Measurements from ENCODE around the genes IRGM and GPX3.

- PRO-cap = unidirectional peak, plus-strand start at chr5:150154520; unidirectional peak, plus-strand start at chr5:150154659
These were observed 1.4 kb downstream of the PDGFRB start for GRCh38 chr5:150154073-150154808.

GRCh38 chr5:150154809-150155351 lies 765 bp downstream of the PDGFRB start:
- PRO-cap = no peak

- PRO-cap = no peak
These were observed 21.5 kb downstream of the SLC6A7 start for GRCh38 chr5:150211071-150212143.

GRCh38 chr5:150382409-150382834 lies 24.9 kb downstream of the TCOF1 start:
- PRO-cap = no peak

DNA sequence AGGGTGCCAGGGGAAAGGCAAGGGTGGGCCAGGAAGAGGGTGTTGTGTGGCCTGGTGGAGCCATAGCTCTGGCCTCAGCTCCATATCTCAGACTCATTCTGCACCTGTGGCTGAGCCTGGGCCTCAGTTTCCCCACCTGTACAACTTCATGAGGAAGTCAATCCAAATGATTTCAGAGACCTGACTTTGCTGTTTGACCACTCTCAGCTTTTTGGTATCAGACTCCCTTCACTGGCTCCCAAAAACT lies 20.6 kb downstream of the CD74 start:
- PRO-cap = no peak

- PRO-cap = no peak
These were observed 10.9 kb downstream of the CD74 start for GRCh38 chr5:150401649-150402307.

DNA sequence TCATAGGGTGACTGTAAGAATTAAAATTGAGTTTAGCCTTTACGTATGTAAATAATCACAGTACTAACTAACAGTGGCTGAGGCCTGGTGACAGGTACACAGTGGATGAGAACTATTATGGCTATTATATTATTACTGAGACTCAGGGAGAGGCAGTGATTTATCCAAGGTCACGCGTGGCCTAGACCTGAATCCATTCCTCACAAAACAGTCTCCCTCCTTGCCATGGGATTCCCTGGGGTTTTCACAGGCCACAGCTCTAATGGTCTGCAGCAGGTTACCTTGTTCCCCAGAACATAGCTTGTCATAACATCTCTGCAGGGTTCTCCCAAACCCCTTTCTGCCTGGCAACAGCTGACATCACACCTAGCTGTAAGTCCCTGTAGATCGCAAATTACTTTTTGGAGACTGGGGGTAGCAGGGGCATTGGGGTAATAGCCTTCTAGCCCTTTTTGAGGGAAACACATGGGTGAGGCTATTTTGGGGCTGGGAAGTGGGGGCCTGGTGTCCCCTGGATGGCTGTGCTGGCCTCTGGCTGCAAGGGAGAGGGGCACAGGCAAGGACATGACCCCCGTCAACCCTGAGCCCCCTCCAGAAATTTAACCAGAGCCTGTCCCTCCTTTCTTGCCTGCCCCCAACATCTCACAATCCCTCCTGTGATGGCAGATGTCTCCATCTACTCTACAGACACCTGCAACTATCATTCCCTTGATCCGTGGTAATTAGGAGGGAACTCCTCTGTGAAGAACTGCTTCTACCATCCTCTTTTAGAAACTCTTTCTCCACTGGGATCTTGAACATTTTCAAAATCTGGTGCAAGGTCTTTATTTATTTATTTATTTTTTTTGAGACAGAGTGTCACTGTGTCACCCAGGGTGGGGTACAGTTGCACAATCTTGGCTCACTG lies 1.3 kb downstream of the CD74 start:
- PRO-cap = bidirectional peak, plus-strand start at position 404 of the sequence, minus-strand start at position 306 of the sequence

GRCh38 chr5:150419579-150419903 lies 6.8 kb upstream of the CD74 start:
- PRO-cap = no peak

DNA sequence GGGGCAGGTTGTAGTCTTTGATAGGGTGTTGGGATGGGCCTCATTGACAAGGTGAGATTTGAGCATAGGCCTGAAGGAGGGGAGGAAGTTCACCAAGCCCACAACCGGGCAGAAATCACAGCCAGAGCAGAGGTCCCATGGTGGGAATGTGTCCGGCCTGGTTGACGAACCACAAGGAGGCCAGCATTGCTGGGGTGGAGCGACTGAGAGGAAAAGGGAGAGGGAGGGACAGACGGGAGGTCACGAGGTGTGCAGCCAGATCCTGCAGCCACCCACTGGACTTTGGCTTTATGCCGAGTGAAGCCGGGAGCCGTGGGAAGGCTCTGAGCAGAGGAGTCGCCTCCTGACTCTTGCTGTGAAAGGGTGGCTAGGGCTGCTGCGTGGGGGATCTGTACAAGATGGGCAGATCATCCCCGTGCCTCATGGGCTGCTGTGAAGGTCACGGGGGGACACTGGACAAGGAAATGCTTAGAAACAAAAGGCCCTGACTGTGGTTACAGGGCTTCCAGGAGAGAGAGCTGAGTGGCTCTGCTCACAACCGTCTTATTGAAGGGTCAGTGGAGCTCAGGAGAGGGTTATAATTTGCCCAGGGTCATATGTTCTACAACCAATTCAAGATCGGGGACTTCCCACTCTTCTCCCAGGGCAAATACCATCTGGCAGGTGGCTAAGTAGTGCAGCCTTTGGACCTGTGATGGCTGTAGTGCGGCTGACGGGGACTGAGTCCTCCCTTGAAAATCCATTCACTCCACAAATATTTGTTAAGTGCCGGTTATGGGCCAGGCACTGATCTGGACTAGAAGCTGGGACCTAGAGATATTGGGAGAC lies 15.6 kb upstream of the CD74 start:
- PRO-cap = bidirectional peak, plus-strand start at position 346 of the sequence, minus-strand start at position 173 of the sequence; unidirectional peak, minus-strand start at position 548 of the sequence

- PRO-cap = no peak
These were observed 15.8 kb upstream of the NDST1 start for GRCh38 chr5:150492094-150492526.

GRCh38 chr5:150506409-150506927 lies 1.5 kb upstream of the NDST1 start:
- PRO-cap = no peak

- PRO-cap = no peak
These were observed 25.2 kb downstream of the NDST1 start for GRCh38 chr5:150533156-150533567.

DNA sequence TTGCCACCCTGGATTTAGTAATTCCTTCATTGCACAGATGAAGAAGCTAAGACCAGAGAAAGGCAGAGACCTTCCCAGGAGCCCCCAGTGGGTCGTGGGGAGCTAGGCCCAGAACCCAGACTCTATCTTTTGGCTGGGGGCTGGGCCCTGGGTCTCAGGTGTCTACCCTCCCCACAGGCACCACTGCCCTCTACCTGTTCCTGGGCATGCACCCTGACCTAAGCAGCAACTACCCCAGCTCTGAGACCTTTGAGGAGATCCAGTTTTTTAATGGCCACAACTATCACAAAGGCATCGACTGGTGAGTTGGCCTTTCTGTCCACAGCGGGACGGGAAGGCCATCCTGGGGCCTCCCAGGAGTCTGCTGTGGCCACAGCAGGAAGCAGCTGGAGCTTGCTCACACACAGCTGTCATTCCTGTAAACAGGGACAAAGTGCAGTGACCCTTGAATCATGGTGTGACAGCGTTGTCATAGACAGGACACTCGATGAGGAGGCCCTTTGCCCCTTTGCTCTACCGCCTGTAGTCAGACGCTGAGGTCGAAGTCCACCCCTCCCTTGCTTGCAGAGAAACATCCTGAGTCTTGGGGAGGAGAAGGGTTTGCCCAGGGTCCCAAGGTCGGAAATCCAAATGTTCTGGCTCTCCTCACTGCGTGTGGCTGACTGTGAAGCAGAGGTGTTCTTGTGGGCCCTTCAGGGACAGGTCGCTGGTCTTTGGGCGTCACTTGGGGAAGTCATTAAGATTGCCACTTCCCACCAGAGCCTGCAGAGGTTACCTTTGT lies 34.9 kb downstream of the NDST1 start:
- PRO-cap = no peak

- PRO-cap = no peak
These were observed 59.5 kb downstream of the NDST1 start for GRCh38 chr5:150567404-150567765.

GRCh38 chr5:150656385-150657366 lies 4.4 kb upstream of the MYOZ3 start:
- PRO-cap = bidirectional peak, plus-strand start at chr5:150656842, minus-strand start at chr5:150656558

- PRO-cap = no peak
These were observed at the start of gene IRGM for GRCh38 chr5:150846192-150846627. TSS of gene IRGM (plus strand) at chr5:150846521.

DNA sequence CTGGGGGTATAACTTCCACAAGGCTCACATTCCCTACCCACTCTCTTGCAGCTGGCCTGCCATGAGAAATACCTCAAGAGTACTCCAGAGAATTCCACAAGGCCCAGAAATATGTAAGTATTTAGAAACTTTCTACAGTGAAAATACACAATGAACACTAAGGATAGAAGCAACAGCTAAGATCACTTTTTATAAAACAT lies 25.3 kb downstream of the ZNF300 start:
- PRO-cap = no peak

- PRO-cap = no peak
These were observed 14.3 kb upstream of the GPX3 start for GRCh38 chr5:151005987-151006643.

- PRO-cap = bidirectional peak, plus-strand start at chr5:151020591, minus-strand start at chr5:151020400; bidirectional peak, plus-strand start at chr5:151020967, minus-strand start at chr5:151020924
These were observed at the start of gene GPX3 for GRCh38 chr5:151020106-151021153. TSS of gene GPX3 (plus strand) at chr5:151020591.

DNA sequence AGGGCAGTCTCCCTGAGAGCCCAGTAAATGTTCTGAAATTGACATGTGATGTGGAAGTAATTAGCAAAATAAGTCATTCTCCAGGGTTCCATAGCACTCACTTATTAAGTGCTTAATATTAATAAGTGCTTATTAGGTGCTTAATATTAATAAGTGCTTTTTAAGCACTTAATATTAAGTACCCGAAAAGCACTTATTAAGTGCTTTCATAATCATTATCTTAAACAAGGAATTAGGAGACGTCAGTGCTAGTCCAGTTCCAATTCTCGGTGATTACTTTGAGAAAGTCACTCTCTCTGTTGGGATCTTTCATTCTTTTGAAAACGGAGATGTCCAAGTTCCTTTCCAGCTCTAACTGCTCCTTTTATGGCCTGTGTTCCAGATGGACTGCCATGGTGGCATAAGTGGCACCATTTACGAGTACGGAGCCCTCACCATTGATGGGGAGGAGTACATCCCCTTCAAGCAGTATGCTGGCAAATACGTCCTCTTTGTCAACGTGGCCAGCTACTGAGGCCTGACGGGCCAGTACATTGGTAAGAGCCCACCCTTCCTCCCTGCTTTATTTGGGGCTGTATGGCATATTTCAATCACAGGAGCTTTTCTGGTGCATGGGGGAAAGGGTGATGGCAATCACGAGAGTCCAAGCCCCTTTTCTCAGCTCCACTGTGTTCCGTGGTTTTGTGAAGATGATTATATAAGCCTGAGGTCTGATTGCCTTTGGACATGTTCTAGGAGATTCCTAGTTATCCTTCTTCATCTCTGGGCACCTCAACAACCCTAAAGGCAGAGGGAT lies 4.8 kb downstream of the GPX3 start:
- PRO-cap = no peak

All from cardiac septum (tissue), 1 donor.